AG04449 (cell line): ENCODE measurements around the genes RHOT1 and CDK5R1.

GRCh38 chr17:30599535-30600264 lies 122.5 kb downstream of the GOSR1 start:
- RRBS = 0% methylated on average over 2 of the region's 23 CpGs

DNA sequence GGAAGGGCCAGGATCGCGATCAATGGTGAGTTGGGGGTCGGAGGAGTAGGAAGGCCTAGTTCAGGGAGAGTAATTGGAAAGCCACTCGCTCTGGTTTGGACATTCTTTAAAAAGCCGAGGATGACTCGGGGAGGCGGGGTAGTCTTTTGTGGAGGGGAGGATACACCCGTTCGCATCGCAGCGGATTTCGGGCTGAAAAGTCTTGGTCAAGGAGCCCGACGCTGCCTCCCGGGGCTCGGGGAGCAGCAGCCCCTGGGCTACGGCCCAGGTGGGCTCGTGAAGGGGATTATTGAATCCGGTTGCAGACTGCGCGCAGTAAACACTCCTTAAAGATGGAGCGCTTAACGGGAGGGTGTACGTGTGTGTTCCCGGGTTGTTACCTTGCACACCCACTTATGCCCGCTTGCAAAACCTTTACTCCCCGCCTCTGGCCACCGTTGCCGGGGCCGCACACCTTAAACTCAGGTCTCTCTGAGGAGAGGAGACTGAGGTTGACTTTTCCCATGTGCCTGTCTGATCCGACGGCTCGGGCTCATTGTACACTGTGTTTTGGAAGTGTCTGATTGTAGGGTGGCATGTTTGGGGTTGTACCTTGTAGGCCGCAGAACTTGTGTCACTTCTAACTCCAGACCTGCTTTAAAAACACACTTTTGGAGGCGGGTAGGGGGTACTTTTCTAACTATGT lies 123.9 kb downstream of the GOSR1 start:
- RRBS = 4% methylated on average over 8 of the region's 35 CpGs

- RRBS = no CpG with 5 or more reads among the region's 33 CpGs
These were observed 118.4 kb downstream of the CRLF3 start for GRCh38 chr17:30706104-30706383.

DNA sequence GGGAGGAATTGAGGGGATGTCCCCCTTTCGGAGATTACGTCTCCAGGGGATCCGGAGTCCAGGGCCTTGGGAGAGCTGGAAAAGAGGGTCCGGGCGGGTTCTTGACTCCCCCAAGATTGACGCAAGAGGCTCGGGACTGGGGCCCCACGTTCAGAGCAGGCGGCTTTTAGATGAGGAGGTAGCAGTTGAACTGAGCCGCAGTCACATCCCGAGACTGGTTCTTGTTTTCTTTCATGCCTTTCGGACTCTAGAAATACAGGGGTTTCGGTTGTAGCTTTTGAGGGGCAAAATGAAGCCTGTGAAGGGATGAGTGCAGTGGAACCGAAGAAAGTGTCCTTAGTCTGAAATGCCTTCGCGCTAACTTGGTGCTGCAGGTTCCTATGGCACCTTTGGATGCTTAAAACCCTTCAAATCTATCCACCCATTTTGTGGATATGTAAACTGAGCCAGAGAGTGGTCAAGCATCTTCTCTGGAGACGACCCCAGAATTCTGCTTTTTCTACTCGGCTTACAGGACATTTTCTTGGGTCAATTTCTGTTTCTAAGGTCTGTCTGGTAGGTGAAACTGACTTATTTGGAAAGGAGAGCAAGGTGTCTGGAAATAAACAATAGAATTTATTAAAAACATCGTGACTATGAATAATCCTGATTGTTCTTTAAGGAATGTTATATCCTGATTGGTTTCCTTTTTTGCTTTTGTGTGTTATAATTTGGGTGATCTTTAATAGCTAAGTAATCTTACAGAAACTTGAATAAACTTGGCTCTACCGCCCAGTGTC lies 92.1 kb downstream of the CRLF3 start:
- RRBS = no CpG with 5 or more reads among the region's 20 CpGs

GRCh38 chr17:31163111-31163777 lies 68.5 kb downstream of the NF1 start:
- RRBS = no CpG with 5 or more reads among the region's 7 CpGs

- RRBS = no CpG with 5 or more reads among the region's 3 CpGs
These were observed 30.7 kb upstream of the EVI2A start for GRCh38 chr17:31352151-31352489.

DNA sequence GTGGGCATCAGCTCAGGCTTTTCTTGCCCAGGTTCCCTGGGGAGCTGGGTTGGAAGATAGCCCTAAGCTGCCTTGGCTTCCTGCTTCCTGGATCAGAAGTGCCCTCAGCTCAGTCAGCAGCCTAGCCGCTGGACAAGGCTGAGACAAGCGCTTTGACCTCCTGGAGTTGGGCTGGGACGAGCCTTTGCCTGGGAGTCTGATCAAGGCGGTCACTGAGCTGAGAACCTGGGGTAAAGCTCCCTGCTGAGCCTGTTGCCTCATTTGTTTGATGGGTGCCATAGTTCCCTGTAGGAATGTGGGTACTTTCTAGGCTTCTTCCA lies 190.0 kb downstream of the RAB11FIP4 start:
- RRBS = no CpG with 5 or more reads among the region's 4 CpGs

DNA sequence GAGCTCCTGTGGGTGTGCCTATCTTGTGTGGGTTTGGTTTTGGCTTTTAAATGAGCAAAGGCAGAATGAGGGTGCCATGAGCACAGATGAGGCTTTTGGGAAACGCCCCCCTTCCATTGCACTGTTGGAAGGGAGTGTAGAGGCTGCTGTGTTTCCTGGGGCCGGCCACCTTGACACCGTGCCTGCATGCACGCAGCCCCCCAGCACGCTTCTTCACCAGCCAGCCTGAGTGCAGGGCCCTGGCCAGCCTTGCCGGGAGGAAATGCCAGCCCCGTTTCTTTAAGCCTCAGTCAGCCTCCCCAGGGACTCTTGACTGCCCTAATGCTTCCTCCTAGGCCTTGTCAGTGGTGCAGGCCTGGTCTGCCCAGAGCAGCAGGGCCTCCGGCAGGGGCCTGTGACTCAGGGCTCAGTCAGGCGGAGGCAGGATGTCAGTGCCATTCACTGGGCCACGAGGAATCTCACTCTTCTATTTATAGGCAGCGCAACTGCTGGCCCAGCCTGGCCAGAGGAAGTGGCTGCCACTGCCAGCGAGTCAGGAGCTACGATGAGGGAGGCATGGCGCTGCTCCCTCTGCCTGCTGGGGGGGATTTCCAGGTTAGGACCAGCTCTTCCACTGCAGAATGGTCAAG lies 205.0 kb downstream of the RAB11FIP4 start:
- RRBS = 0% methylated on average over 4 of the region's 14 CpGs

- RRBS = no CpG with 5 or more reads among the region's 11 CpGs
These were observed 136.4 kb downstream of the COPRS start for GRCh38 chr17:31722528-31723076.

DNA sequence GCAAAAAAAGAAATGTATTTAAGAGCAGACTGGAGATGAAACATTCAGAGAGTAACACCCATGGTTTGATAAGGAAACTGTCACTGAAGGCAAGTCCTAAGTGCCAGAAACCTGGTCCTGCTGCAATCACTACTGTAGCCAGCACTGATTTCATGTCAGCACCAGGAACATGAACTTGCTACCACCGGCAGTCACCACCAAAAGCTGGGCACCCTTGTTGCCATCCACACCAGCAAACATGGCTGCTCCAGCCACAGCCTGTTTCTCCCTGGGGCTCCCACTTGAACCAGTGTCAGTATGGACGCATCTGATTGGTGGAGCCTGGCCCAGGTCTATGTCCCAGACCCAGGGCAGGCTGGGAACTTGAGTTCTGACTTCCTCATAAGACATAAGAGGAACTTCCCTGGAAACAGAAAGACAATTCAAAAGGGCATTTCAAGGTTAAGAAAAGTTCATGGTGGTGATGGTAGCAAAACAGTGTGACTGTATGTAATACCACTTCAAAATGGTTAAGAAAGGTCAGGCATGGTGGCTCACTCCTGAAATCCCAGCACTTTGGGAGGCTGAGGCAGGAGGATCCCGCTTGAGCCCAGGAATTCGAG lies 56.5 kb downstream of the COPRS start:
- RRBS = no CpG with 5 or more reads among the region's 4 CpGs

- RRBS = no CpG with 5 or more reads among the region's 28 CpGs
These were observed 13.4 kb downstream of the LRRC37B start for GRCh38 chr17:32020232-32021344.

- RRBS = 1% methylated on average over 33 of the region's 72 CpGs
These were observed at the start of gene RHOT1 for GRCh38 chr17:32142228-32142832. Gene RHOT1 (plus strand): TSS chr17:32142502.

GRCh38 chr17:32298054-32298644 lies 32.5 kb downstream of the RHBDL3 start:
- RRBS = no CpG with 5 or more reads among the region's 10 CpGs

- RRBS = no CpG with 5 or more reads among the region's 3 CpGs
These were observed 31.7 kb downstream of the ZNF207 start for GRCh38 chr17:32381545-32382210.

GRCh38 chr17:32386295-32386995 lies 36.5 kb downstream of the ZNF207 start:
- RRBS = no CpG with 5 or more reads among the region's 7 CpGs

DNA sequence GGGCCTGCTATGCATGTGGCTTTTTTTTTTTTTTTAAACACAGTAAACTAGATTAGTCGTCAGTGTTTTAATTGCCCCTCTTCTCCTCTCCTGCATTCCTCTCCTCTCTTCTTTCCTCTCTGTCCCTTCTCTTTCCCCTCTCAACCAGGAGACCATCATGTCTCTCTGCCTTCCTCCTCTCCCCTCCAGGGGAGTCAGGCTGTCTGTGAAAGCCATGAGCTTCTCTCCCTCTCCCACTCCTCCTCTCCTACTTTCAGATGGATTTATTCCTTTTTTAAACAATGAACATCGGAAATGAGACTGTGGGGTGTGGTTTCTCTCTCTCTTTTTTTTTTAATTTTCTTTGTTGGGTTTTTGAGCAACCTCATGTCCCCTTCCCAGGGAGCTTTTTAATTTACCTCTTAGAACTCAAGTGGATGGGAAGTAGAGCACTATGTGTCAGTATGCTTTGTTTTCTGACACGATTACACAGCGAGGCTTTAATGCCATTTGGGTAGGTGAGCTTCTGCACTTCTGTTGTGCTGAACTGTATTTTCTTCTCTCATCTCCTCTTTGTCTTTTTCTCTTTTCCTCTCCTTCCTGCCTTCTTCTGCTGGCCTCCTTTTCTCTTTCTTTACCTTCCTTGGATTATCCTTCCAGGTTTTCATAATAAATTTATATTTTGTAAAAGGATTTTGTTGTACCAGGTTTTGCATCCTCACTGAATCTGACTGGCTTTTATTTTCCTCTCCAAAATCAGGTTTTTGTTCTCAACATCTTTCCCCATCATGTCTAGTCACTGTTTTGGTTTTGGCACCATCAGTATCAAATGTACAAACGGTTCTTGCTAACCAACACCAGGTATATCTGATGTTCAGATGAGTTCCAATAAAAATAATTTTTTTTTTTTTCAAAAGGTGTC lies 5.1 kb upstream of the CDK5R1 start:
- RRBS = no CpG with 5 or more reads among the region's 5 CpGs

- RRBS = no CpG with 5 or more reads among the region's 11 CpGs
These were observed 3.2 kb upstream of the CDK5R1 start for GRCh38 chr17:32483166-32484374.

- RRBS = 1% methylated on average over 44 of the region's 145 CpGs
These were observed at the start of gene CDK5R1 for GRCh38 chr17:32486362-32487191. Gene CDK5R1 (plus strand): TSS chr17:32486993.